Hair follicle dermal papilla cell (primary cell): ENCODE measurements around a stretch of chr5.

DNA sequence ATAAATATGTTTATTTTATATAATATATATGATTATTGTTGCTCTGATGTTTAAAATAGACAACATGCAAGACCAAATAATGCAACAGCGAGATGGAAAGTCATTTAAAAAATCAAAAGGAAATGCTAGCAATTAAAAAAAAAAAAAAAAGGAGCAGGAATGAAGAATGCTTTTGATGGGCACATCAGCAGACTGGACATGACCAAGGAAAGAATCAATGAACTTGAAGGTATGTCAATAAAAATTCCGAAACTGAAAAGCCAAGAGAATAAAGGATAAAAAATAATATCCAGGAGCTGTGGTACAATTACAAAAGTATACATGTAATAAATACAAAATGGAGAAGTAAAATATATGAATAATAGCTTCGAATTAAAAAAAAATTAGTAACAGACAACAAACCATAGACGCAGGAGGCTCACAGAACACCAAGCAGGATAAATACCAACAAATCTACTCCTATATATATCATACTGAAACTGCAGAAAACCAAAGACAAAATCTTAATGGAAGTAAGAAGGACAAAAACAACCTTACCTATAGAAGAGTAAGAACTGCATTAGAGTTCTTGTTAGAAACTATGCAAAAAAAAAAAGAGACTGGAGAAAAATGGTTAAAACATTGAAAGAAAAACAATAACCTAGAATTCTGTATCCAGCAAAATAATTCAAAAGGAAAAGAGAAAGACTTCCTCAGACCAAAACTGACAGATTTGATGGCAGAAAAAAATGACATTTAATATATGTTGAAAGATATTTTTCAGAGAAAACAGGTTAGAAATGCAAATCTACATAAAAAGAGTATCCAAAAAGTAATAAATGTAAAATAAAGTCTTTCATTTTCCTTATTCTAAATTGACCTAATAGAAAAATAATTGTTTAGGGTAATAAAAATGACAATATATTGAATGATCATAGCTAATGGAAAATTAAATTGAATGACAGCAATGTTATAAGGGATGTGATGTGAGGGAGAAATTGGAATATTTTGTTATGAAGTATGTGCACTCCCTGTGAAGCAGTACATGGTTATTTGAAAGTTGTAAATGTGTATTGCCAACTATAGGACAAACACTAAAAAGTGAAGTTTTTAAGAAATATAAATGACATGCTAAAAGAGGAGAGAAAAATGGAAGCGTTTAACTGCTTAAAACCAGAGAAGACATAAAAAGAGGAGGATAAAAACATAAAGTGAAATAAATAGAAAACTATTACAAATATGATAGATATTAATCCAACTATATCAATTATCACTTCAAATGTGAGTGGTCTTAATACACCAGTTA, 54.0 kb upstream of the RAPGEF6 start:
- CAGE, long polyA plus RNA: no peak

- CAGE, long polyA plus RNA: no peak
Measured at GRCh38 chr5:131789539-131790280, 7.1 kb downstream of the FNIP1 start.

GRCh38 chr5:131797138-131797865, 485 bp upstream of the FNIP1 start:
- CAGE, long polyA plus RNA: no peak

DNA sequence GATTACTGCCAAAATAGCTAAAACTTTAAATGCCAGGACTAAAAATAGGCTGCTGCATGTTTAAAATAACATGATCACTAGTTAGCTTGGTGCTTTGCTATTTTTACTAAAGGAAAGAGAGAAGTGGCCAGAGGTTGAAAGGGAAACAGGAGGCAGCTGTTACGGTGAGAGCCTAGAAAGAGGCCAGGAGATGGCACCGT, 14.0 kb upstream of the FNIP1 start:
- CAGE, long polyA plus RNA: no peak

DNA sequence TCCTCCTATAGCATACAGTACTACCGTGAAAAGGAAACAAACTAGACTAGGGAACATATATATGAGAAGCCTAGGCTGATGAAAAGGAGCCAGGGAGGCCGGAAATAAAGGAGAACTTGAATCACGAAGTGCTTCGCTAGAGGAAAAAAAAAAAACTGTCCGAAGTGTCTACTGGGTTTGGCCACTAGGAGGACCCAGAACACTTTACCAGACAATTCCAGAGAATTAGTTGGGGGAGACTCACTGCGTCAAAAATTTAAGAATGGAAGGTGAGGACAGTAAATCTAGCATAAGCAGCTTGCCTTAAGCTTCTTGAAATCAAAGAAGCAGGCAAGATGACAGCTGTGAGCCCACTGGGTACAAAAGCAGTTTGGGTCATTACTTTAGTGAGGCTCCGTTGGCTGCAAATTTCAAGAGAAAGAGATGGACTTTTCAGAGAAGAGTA, 47.5 kb downstream of the P4HA2 start:
- CAGE, long polyA plus RNA: no peak

DNA sequence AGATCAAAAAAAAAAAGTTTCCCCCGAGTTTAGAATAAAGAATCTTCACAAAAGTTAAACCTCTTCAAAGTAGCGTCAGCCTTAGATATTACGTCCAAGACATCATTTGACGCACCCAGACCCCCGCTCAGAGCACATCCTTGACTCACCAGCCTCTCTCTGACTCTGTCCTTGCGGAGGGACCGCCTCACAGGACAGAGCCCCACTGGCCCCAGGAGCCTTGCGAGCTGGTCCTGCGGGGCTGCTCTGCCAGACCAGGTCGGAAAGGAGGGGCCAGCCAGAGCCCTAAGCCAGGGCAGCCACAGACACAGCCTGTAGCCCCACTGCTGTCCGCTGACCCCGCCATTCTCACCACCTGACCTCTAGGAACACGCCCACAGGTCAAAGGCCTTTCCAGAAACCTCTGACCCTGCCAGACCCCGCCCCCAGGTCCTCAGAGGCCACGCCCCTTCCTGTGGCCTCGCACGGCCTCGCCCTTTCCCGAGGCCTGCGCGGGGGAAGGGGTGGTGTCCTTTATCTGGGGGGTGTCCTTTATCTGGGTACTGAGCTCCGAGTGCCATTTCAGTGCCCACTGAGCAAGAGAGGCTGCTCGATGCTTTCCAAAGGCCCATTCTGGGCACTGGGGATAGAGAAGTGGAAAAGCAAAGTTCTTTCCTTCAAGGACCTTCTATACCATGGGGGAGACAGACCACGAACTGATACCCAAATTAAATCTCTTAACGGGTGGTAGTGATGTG, 46.7 kb downstream of the P4HA2 start:
- CAGE, long polyA plus RNA: no peak

- CAGE, long polyA plus RNA: no peak
Measured at GRCh38 chr5:132377048-132377566, 7.6 kb downstream of the SLC22A5 start.

DNA sequence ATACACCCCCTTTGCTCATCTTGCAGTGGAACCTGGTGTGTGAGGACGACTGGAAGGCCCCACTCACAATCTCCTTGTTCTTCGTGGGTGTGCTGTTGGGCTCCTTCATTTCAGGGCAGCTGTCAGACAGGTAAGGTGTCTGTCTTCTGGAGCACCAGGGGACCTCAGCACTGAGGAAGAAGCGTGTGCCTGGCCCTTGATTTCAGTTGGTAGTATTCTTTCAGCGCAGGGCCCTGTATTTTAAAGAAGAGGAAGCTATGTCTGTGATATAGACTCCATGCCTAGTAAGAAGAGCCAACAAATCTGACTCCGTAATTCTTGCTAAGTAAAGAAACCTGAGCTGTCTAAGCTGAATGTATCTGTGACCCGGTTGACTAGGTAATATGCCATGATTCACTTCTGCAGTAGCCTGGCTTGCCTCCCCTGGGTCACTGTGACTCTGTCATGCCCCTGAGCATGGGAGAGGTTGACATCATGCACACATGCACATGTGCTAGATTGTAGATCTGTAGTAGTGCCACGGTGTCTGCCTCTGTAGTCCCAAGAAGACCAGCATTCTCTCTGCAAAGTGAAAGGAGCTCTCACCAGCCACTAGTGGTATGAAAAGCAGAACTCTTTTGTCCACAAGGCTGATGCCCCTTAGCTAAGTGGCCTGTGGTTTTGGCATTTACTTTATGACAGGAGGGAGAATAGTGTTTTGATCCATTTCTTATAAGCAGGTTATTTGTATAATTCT, 9.0 kb downstream of the SLC22A5 start:
- CAGE, long polyA plus RNA: no peak

GRCh38 chr5:132386601-132387404, 17.3 kb downstream of the SLC22A5 start:
- CAGE, long polyA plus RNA: no peak

DNA sequence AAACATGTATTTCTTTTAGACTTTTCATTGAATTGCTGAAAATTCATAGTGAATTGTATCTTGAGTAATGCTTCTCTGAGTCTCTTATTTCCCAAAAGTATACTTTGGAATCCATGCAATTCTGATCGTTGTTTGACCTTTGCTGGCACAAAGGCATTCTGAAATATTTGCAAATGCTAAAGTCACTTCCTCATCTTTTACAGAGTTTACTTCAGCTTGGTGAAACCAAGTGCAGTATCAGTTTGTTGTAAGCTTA, 45.1 kb downstream of the SLC22A5 start:
- CAGE, long polyA plus RNA: no peak

- CAGE, long polyA plus RNA: no peak
Measured at GRCh38 chr5:132423204-132423817, 53.8 kb downstream of the SLC22A5 start.

- CAGE, long polyA plus RNA: no peak
Measured at GRCh38 chr5:132437297-132437962, 53.1 kb downstream of the IRF1 start.

- CAGE, long polyA plus RNA: no peak
Measured at GRCh38 chr5:132488948-132489150, 1.7 kb downstream of the IRF1 start.

DNA sequence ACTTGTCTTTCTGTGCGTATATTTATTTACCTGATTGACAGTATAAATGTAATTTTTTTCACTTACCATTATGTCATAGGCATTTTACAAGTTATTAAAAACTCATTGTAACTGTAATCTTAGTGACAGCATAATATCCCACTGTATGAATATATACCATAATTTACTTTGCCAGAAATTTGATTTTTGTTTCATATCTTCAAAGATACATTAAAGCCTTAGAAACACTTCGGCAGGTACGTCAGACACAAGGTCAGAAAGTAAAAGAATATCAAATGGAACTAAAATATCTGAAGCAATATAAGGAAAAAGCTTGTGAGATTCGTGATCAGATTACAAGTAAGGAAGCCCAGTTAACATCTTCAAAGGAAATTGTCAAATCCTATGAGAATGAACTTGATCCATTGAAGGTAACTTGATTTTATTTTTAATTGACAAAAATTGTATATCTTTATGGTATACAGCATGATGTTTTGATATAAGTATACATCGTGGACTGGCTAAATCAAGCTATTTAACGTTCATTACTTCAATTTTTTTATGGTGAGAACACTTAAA, 23.0 kb downstream of the RAD50 start:
- CAGE, long polyA plus RNA: no peak

- CAGE, long polyA plus RNA: no peak
Measured at GRCh38 chr5:132595330-132596062, 38.7 kb downstream of the RAD50 start.

GRCh38 chr5:132674607-132675525, 1.1 kb downstream of the IL4 start:
- CAGE, long polyA plus RNA: no peak

DNA sequence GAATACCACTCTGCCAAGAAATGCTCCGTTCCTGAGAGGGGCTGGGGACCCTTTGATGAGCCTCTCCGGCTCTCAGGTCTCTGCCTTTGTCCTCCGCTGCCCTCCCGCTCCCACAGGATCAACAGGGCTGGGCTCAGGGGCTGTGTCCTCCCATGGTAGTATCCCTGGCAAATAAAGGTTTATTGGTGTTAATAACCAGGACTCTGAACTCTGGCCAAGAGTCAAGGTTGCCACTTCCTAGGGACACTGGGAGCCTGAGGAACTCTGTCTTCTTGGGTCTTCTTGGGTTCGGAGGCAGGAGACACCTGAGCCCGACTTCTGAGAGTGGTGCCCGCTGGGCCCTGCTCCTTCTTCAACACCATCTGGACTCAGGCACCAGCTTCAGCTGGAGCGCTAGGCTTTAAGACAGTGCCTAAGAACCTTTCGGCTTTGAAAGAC, 1.0 kb upstream of the SHROOM1 start:
- CAGE, long polyA plus RNA: no peak

- CAGE, long polyA plus RNA: no peak
Measured at GRCh38 chr5:132841530-132842009, 11.1 kb upstream of the SHROOM1 start.

- CAGE, long polyA plus RNA: no peak
Measured at GRCh38 chr5:132906813-132907991, 33.7 kb downstream of the LEAP2 start.

DNA sequence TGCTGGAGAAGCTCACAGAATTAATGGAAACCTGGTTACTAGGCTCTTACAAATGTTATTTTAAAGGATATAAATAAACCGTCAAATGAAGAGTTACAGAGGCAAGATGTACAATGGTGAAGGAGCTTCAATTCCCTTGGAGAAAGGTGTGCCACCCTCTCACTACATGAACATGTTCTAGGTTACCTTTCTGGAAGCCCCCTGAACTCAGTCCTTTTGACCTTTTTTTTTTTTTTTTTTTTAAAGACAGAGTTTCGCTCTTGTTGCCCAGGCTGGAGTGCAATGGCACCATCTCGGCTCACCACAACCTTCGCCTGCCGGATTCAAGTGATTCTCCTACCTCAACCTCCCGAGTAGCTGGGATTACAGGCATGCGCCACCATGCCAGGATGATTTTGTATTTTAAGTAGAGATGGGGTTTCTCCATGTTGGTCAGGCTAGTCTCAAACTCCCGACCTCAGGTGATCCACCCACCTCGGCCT, 21.2 kb downstream of the AFF4 start:
- CAGE, long polyA plus RNA: no peak